ENCODE results near the gene HOXC13.

- PRO-cap = no peak
These were observed 50.5 kb downstream of the ATF7 start for GRCh38 chr12:53575460-53576309.

DNA sequence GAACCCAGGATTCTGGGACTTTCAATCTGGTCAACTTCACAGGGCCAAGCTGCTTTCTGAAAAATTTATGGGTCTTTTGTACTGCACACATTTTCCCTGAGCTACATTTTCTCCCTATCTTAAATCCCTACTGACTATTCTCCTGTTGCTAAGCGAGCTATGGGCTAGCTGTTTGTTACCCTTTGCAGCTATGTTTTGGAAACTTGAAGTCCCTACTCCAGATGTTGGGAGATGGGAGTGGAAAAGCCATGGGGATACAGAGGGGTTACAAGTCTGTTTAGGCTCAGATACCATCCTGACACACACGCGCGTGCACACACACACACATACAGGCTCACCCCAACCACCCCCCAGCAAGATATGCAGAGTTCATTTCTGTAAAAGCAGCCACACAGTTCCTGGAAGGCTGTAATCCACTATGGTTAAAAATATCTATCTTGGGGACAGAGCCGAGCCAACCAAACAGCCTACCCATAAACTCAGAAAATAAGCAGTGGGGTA, 15.8 kb downstream of the ATP5MC2 start:
- PRO-cap = no peak

DNA sequence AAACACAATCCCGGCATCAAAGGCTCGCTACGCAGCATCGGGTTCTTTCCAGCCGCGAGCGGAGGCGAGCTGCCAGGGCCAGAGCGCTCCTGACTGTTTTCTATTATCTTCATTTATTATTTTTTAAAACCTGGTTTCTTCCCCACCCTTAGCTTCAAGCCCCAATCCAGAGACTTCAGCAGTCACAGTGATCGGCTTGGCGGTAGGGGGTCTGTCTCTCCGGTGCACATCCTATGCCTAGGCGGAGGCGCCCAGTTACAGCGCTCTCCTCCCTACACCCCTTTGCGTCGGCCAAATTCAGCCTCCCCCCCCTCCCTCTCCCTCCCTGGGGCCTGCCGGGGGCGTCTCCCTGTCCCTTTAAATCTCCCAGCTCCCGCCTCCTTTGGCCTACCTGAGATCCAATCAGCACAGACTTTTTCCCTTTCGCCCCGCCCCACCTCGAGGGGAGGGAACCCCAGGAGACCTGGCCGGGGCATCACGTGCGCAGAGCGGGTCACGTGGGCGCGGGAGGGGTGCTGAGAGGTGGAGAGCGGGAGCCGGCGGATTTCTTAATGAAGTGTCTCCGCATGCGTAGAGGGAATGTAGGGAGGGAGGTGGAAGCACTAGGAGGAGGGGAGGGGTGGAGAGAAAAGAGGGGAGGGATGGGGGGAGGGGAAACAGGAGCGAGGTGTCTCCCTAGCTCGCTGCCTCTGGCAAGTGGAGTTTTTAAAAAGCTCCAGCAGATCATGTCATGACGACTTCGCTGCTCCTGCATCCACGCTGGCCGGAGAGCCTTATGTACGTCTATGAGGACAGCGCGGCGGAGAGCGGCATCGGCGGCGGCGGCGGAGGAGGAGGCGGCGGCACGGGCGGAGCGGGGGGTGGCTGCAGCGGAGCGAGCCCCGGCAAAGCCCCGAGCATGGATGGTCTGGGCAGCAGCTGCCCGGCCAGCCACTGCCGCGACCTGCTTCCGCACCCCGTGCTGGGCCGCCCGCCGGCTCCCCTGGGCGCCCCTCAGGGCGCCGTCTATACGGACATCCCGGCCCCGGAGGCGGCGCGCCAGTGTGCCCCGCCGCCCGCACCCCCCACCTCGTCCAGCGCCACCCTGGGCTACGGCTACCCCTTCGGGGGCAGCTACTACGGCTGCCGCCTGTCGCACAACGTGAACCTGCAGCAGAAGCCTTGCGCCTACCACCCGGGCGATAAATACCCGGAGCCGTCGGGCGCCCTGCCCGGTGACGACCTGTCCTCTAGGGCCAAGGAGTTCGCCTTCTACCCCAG, at the start of gene HOXC13:
HOXC13 (plus strand) TSS at position 655 of the 1,260 bp plus-strand sequence.
- PRO-cap = bidirectional peak, plus-strand start at position 638 of the sequence, minus-strand start at position 334 of the sequence; unidirectional peak, plus-strand start at position 721 of the sequence

DNA sequence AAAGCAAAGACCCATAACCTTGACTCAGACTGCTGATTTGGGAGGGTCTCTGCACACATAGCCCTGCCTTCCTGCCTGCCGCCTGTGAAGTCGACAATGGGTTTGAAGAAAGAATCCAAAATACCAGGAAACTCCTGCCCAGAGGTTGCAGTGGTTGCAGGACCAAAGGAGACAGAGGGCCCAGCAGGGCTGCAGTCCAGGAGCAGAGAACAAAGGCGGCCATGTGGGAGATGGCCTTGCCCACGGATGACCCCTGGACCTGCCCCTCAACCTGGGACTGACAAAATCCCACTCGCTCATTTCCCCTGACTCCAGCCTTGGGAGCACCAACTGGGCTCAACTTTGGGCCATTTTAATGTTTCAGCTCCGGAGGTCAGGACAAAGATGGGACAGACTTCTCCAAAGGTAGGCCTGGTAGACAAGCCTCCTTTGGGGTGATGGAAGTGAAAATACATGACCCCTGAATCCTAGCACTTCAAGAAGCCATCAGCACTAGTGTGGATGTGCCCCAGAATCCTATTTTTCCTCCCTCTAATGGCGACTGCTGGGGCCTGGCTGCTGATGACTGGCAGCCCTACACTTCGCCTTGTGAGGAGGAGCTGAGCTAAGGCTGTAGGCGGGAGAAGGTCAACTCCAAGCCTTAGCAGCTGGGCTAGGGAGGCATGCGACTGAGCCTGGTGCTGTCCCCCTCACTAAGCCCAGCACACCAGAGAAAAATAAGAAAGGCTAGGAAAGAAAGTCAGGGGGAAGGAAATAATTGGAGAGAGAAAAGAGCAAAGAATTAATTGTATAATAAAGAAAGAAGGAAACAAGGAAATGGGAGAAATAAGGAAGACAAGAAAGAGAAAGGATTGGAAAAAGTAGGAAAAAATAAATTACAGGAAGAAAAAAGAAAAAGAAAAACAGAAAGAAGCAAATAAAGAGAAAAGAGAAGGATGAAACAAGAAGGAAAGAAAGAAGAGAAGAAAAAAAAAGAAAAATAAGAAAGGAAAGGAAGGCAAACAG, 4.9 kb upstream of the HOXC10 start:
- PRO-cap = no peak

DNA sequence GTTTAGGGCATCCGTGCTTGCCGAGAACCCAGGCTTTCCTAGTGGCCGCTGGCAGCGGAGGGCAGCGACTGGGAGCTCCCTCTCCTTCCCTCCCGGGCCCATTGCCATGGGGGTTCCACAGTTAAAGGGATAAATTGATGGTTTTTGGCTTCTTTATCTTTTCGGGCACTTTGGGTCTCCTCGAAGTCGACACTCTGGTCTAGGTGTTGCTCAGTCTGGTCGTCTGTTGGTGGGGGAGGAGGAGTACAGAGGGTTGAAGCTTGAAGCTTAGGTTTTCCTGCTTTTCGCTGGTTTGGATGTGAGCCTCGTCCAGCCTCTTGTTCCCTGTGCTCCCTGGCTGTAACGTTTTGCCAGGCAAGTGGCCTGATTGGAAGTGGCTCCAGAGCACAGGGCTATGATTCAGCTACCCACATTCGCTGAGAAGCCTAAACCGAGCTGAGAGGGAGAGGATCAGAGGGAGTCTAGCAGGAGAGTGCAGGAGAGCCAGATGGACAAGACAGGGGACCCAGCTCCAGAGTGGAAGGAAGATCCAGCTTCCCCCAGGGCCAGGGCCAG, 6.0 kb downstream of the HOXC10 start:
- PRO-cap = no peak

- PRO-cap = bidirectional peak, plus-strand start at chr12:53994828, minus-strand start at chr12:53994587
These were observed 5.8 kb upstream of the HOXC9 start for GRCh38 chr12:53993909-53994715.

DNA sequence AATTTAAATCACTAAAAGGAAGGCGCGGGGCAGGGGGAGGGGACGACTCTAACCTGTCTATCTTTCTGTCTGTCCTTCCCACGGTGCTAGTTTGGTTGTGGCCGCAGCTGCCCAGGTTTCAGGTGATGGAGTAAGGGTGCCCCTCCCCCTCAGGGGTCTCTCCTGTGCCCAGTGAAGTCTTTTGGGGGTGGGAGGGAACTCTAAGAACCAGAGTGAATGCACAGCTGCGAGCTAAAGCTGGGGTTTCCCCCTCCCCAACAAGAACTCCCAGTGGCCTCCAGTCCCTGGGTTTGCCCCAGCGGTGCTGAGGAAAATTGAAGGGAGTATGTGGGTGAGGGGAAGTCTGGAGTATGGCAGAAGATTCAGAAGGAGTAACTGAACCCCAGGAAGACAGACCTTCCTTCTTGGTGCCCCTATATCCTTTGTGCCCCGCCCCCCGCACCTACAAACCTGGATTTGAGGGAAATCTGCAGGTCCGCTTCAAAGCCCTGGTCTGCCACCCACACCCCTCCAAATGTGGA, 3.7 kb upstream of the HOXC9 start:
- PRO-cap = no peak

DNA sequence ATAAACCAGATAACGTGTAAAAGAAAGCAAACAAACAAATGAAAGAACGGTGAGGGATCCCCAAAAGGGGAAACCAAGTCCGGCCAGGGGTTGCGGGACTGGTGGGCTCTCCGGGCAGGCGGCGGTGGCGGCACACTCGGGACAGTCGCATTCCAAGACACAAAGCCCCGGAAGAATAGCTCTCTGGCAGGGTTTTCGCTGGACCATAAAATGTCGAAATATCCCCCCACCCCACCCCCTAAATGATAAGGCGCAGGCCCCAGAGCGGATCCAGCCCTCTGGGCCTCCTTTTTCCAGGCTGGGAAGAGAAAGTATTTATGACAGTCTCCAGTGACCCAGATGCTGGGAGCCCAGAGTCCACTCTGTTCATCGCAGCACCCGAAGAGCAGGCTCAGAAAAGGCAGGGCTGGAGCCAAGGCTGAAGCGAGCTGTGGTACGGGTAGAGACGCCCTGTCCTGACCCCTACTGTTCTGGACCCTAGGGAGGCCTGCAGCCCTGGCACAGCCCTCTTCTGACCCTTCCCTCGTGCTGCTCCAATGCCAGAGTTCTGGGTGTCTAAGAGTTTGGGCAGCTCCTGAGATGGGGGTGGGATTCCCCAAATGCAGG, 2.1 kb upstream of the HOXC8 start:
- PRO-cap = no peak

- PRO-cap = no peak
These were observed 7.2 kb upstream of the HOXC6 start for GRCh38 chr12:54020930-54021588.

DNA sequence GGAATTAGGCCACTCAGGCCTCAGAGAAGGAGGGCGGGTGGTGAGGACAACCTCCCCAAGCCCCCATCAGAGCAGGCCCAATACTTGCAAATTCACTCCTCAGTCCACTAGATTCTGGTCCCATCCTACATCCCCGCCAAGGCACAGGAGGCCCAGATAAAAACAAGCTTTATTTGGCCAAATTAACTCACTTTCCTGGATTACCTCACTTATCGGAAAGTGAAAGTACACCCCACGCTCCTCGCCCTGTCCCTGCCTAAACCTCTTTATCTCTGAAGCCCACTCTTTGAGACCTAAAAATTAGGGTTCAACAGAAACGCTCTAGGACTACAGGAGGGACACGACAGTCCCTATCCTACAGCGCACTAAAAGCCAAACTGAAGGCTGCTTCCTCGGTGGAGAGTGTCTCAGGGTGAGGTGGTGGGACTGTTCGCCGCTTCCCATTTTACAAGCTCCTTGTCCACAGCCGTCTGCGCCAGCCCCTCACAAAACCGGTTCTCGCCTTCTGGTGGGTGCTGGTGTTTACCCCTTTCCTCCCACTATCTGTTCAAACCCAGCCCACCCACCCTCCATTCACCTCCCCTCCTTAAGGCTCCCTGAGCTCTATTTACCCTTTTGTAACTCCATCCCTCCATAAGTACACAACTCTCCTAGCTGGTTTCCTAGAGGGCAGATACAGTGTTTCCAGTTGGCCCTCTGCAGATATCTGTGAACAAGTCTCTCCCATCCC, 24.3 kb downstream of the HOXC4 start:
- PRO-cap = no peak

- PRO-cap = no peak
These were observed 26.8 kb downstream of the HOXC4 start for GRCh38 chr12:54080362-54080815.

DNA sequence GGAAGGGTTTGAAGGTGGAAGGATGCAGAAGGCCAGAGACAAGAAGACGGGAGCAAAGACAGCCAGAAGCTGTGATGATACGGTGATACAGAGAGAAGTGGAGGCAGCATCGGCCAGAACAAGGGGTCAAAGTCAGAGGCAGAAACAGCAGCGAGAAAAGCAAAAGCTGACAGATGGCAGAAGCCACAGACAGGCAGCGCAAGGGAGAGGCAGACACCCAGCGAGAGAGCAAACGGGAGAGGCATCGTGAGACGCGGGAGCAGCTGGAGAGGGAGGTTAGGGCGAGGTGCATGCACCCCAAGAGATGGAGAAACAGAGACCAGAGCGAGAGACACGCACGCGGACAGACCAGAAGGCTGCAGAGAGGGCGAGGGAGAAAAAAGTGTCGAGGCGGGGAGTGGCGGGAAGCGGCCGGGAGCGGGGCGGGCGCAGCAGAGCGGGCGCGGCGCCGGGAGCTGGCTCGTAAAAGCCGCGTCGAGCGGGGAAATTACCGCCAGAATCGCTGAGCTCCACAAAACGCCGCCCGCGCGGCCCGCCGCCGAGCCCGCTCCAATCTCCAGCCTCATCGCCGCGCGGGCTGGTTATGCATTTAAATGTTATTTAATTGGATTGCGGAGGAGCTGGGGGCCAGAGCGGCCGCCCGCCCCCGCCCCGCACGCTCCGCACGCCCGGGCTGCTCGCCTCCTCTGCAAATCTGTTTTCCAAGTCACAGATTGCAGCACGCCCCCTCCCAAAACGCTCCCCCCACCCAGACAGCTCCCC, 15.6 kb downstream of the SMUG1 start:
- PRO-cap = no peak

DNA sequence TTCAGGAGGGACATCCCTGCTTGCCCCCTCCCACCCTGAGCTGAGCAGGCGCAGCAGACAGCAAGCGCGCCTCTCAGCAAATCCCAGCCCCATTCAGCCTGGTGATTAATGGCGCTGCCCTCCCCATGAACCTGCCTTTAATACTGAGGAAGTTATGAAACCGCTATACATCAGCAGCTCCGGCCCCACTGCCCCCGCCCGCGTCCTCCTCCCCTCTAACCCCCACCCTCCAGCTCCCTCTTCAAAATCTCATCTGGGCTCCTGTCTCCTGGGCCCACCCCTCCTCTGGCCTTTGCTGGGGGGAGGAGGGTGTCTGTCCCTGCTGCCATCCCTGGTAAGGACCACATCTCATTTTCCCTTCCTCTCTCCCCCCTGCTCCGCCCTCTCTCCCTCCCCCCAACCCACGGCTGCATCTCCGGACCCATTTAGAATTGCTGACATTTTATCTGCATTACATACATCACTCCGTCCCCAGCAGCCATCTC, 7.1 kb upstream of the SMUG1 start:
- PRO-cap = no peak

DNA sequence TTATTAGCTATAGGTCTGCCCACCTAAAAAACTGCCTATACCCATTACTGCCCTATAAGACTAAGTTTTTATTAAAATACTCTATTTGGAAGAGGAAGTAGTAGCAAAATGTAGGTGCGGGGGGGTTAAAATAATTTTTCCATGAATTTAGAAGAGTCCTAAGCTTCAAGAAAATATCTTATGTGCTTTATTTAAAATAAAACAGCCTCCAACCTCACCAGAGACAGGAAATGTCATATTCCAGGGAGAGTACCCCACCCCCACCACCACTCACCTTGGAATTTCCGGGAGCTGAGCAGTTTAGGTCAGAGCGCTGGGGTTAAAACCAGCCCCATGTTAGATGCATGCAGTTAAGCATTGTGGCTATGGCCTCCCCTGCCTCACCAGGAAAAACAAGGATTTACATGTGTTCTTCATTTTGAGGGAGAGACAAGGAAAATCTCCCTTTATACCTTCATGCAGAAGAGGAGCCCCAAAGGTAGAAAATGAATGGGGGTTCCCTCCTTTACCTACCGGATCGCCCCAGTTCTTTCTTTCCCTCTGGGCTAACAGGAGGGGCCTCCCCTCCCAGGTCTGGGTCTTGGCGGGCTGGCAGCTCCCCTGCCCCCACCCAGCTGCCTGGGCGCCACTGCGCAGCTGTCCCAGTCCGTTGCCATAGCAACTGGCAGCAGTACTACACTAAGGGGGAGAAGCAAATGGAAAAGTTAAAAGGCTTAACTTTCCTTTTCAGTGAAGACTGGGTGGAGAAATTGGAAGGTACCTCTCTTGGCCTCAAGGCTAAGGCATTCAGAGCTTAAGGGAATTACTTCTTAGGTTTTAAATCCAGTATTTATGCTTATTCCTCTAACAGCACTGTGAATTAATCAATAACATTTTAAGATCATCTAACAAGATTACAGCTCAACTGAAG, 20.7 kb downstream of the CBX5 start:
- PRO-cap = unidirectional peak, plus-strand start at position 303 of the sequence; bidirectional peak, plus-strand start at position 729 of the sequence, minus-strand start at position 582 of the sequence

GRCh38 chr12:54286694-54287293, 6.3 kb downstream of the HNRNPA1 start:
- PRO-cap = no peak

GRCh38 chr12:54287294-54287917, 6.9 kb downstream of the HNRNPA1 start:
- PRO-cap = no peak

DNA sequence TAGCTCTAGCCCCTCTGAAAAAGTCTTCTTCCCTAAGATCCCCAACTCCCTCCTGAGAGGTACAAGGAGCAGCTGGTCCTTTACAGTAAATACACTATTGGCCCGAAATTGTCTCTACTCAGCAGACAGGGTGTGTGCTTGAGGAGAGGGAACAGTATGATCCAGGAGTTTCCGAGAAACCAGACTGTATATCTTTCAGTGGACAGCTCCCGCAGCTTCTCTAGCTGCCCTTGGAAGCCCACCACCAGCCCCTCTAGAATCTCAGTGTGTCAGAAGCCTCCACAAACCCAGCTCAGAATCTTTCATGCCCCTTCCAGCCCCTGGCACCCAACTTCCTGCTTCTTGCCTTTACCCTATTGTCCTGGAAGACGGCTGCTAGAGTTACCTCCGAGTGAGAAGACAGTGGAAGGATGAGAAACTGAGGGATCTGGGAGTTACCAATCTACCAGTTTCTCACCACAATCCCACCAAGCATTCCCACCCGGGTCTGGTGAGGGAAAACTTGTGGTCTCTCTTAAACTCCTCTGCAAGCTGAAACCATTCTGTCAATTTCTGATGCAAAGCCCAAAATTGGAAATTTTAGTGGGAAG, 7.9 kb downstream of the GPR84 start:
- PRO-cap = no peak

DNA sequence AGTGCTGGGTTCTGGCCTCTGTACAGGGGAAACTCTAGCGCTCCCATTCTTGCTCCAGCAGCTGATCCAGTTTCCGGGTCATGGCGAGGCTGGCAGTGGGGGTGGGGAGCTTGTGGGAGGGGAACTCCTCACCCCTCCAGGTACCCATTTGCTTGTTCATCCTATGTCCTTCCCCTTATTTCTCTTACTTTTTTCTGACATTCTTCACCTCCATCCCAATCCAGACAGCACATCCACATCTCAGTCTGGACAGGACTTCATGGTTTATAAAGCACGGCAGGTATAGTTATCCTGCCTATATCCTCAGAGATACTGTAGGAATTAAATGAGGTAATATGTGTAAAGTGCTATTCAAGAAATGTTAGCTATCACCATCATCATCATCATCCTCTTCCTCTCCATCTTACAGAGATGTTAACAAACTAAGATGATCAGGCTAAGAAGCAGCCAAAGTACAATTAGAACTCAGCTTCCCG, 8.0 kb upstream of the GPR84 start:
- PRO-cap = no peak

- PRO-cap = no peak
These were observed 6.7 kb downstream of the ITGA5 start for GRCh38 chr12:54412350-54412765.

DNA sequence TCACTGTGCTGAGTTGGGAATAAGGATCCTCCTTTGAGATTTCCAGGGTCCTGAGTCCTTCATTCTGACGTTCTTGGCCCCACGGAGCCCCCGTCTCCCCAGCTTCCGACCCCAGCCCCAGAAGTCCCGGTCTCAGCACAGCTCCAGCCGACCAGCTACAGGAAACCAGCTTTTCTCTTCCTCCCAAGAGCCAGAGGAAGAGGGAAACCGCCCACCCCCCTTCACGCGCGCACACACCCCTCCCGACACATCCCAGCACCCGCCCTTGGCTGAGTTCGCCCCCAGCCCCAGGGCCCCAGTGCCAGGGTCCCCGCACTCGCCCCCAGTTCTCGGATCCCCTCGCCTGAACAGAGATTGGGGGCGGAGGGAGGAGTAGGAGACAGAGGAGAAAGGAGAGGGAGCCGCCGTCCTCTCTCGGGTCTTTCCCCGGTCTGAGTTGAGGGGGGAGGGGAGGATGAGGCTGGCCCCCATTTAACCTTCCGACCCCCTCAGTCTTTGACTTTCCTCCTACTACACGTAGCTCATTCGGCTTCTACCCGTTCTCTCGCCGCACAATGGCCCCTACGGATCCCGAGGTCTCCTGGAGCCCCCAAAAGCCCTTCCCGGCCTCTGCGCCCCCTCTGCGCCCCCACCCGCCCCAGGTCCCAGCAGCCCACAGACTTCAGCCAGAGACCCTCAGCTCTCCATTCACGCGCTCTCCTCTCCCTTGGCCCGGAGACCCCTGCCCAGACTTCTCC, 908 bp downstream of the ITGA5 start:
- PRO-cap = unidirectional peak, minus-strand start at position 433 of the sequence